Foreskin keratinocyte (primary cell): ENCODE measurements around a stretch of chr3.

- RAMPAGE, total RNA = no peak
Observed at GRCh38 chr3:53191927-53192608, 31.1 kb downstream of the PRKCD start.

DNA sequence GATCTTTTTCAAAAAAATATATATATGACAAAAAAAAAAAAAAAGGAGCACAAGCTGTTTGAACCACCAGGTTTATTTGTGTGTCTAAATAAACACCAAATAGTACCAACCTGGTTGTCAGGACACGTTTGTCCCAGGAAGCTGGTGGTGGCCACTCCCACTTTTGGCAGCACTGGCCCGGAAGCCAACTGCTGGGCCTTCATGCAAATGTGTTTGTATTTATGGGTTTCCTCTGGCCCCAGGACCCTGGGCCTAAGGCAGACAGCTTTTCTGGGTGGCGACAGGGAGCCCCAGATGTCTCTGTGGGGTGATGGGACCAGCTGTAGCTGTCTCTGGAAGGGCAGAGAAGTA is 31.6 kb downstream of the PRKCD start:
- RAMPAGE, total RNA = no peak

DNA sequence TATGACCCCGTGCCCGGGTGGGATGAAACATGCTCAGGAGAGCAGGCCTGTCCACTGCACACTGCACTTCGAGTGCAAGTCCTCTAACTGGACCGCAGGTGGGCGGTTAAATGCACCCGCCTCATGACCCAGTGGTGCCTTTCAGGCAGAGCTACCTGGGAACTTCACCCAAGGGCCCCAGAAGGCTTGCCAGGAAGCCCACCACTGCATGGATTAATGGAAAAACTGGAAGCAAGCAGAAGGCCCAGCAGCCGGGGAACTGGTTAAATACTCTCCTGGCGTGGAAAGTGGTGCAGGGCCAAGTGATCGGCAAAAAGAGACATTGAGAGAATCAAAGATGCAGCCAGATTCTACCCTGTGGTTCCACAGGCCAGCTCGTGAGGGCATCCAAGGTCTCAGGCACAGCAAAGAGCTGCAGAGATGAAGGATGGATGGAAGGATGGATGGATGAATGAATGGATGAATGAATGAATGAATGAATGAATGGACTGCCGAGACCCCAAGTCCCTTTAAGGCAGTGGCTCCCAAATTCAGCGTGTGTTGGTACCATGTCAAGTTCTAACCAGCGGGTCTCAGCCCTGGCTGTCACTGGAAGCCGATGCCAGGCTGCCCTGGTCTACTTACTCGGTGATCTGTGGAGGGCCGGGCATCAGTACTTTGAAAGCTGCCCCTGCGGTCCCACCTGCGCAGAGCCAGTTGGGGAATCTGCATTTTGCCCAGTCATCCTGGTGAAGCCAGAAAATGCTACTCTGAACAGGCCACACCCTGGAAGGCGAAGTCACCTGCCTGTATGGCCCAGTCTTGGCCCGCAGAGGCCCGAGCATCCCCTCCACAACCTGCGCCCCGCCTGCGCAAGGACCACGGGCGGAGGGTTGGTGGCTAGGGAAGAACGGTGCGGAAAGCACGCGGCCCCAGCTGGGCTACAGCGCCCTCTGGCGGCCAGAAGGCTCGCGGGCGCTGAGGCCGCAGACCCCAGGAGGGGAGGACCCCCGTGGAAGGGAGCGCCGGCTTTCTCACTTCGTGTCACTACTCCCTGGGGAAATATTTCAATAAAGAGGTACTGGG is 34.5 kb downstream of the PRKCD start:
- RAMPAGE, total RNA = no peak

DNA sequence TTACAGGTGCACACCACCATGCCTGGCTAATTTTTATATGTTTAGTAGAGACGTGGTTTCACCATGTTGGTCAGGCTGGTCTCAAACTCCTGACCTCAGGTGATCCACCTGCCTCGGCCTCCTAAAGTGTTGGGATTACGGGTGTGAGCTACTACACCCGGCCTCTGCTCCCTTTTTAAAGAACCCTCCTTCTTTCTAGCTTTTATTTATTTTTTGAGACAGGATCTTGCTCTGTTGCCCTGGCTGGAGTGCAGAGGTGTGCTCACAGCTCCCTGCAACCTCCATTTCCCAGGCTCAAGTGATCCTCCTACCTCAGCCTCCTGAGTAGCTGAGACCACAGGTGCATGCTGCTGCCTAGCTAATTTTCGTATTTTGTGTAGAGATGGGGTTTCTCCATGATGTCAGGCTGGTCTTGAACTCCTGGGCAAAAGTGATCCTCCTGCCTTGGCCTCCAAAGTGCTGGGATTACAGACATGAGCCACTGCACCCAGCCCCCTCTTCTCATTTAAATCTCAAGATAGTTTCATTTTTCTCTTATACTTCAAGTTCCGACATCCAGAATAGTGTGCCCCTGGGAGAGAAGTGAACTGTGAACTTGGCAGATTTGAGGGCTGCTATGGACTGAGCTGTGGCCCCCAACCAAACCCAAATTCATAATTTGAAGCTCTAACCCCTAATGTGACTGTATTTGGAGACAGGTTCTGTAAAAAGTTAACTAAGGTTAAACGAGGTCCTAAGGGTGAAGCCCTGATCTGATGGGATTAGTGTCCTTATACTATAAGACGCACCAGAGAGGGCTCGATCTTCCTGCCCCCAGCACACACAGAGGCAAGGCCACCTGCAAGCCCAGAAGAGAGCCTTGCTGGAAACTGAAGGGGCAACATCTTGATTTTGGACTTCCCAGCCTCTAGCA is 34.3 kb downstream of the TKT start:
- RAMPAGE, total RNA = no peak

DNA sequence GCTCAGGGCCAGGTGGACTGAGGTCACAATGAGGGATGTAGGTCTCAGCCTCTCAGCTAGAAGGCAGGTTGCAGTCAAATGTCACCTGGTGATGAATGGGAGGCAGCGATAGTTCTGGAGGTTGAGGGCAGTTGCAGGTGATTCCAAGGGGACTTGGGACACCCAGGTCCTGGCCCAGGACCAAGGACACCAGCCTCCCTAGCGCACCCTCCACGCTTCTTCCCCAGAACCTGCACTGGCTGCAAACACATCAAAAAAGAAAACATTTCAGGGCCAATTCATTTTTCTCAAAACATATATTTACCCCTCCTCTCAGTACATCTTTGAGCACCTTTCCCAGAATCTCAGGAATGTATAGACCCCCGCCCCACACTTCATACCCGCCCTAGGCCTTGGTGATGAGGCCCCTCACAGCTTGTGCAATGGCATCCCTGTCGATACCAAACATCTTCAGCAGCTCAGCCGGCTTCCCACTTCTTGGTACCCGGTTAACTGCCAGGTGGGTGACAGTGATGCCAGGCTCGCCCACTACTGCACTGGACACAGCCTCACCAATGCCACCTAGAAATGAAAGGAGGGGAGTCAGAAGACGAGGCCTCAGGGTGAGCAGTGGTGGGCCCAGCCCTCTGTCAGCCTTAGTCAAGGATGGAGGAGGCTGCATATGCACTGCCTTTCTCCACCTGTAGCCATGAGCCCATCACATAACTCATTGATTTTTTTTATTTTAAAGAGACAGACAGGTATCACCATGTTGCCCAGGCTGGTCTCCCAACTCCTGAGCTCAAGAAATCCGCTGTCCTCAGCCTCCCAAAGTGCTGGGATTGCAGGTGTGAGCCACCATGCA is 30.2 kb downstream of the TKT start:
- RAMPAGE, total RNA = no peak

DNA sequence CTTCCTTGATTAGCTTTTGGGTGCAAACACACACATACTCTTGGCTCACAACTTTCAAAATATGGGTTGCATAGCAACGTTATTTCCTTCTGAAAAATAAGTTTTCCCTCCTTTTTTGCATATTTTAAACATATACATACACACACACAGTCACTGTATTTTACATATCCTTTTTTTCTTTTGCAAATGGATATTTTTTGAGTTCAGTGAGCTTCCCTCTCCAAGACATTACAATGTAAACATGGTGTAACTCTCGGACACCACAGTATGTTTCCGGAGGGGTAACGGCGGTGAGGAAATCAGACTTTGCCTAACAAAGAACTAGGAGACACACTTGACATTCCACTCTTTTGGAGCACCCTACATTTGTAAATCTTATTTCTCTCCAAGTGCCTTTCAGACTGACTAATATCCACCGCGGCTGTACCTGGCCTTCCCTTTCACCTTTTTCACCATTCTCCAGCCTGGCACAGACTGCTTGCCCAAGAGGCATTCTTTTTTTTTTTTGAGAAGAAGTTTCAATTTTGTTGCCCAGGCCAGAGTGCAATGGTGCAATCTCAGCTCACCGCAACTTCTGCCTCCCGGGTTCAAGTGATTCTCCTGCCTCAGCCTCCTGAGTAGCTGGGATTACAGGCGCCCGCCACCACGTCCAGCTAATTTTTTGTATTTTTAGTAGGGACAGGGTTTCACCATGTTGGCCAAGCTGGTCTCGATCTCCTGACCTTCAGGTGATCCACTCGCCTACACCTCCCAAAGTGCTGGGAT is 3.3 kb downstream of the TKT start:
- RAMPAGE, total RNA = no peak

- RAMPAGE, total RNA = no peak
Observed at GRCh38 chr3:53328815-53329613, 18.3 kb downstream of the DCP1A start.

DNA sequence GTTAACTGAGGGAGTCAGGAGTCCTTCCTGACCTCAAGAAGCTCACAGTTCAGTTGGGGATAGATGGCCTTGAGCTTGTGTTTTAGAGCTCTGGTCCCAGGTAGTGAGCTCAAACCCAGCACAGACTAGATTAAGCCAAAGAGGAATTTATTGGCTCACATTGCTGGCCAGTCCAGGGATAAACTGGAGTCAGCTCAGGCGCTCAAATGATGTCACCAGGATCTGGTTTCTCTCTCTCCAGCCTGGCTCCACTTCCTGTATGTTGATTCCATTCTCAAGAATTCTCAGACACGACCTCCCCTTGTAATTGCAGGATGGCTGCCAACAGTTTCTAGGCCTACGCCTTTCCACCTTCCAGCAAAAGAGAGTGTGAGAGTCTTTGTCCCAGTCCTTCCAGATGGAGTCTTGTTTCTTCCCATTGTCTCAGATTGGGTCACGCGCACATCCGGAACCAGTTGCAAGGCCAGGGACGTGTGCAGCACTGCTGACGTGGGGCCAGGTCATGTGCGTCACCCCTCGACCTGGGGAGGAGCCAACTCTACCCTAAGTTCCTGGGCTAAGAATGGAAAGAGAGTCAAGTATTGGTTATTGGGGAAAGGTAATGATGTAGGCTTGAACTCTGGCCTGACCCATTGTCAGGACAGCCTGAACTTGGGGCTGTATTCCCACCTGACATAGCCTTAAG is 31.4 kb downstream of the CACNA1D start:
- RAMPAGE, total RNA = no peak

- RAMPAGE, total RNA = no peak
Observed at GRCh38 chr3:53806357-53807028, 39.7 kb downstream of the CHDH start.

GRCh38 chr3:53816013-53816842 is 30.0 kb downstream of the CHDH start:
- RAMPAGE, total RNA = no peak

DNA sequence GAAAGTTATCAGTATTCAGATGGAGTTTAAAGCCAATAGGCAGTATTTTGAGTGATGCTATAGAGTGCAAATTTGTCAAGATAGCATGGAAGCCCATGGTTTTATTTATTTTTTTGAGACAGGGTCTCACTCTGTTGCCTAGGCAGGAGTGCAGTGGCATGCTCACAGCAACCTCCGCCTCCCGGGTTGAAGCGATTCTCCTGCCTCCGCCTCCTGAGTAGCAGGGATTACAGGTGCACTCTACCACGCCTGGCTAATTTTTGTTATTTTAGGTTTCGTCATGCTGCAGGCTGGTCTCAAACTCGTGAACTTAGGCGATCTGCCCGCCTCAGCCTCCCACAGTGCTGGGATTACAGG is 2.6 kb upstream of the ACTR8 start:
- RAMPAGE, total RNA = no peak

- RAMPAGE, total RNA = no peak
Observed at GRCh38 chr3:54836814-54837490, 90.9 kb downstream of the LRTM1 start.

DNA sequence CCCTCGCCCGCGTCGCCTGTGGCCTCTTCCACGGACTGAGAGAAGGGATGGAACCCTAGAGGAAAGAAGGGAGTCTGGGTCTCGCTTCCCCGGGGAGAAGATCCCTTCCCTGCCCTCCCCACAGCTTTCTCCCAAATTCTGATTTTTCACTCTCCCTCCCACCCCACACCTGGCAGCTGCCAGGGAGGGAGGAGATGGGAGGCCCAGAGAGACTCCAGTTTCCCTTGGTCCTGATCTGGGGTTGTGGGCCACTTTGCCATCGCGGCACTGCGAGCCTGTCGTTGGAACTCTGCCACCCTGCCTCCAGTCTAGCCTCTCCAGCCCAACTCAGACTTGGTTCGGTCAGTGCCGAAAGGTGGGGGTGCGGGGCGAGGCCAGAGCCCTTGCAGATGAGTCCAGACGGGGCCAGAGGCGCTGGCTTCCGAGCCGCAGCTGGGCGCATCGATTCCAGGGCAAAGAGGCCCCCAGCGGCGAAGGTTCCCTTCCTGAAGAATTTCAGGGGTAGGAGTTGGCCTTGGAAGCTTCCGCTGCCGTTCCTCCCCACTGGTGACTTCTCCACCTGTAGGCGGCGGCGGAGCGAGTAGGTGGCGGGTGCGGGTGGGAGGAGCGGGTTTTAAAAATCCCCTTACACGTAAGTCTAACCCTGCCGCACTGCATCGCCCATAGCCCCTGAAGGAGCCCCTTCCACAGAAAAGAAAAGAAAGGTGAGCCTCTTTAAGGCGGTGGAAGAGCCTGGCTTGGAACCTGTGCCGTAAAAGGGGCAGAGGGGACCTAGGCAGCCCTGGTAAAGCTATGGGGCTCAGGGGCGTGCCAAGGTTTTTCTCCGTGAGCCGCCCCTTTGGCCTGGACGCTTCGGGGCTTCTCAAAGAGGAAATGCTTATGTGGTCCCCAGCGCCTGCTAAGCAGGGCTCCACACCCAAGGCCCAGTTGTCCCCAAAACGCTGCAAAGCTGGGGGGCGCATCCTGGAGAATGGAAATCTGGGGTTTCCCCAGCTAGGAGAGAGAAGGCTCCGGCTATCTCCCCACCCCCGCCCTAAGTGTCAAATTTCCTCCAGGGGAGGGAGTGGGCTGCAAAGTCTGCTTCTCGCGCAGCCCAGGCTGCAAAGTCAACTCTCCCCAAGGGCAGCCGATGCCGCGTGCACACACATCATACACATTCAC is 5.0 kb downstream of the WNT5A start:
- RAMPAGE, total RNA = no peak

- RAMPAGE, total RNA = no peak
Observed at GRCh38 chr3:55490120-55490690, 3.1 kb upstream of the WNT5A start.

DNA sequence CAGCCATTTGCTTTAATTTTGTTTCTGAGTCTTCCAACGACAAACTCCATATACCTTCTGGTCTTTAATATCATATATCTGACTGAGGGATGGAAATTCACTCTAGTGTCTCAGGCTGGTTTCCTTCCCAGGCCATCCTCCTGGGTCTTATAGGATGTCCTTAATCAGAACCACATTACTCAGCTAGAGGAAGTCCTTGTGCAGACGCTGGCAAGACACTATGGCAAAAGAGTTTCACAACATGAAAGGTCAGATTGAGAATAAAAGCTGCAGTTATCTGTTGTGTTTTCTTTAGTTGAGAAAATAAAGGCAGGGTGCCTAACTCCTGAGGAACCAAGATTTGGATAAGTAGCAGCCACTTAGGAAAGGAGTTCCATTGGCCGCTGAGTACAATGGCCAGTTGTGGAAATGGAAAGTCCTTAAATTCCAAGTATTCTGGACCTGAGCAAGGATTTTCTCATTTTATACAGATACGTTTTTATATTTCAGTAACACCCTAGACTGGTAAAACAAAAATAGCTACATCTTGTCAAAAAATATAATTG is 128.9 kb upstream of the WNT5A start:
- RAMPAGE, total RNA = no peak

DNA sequence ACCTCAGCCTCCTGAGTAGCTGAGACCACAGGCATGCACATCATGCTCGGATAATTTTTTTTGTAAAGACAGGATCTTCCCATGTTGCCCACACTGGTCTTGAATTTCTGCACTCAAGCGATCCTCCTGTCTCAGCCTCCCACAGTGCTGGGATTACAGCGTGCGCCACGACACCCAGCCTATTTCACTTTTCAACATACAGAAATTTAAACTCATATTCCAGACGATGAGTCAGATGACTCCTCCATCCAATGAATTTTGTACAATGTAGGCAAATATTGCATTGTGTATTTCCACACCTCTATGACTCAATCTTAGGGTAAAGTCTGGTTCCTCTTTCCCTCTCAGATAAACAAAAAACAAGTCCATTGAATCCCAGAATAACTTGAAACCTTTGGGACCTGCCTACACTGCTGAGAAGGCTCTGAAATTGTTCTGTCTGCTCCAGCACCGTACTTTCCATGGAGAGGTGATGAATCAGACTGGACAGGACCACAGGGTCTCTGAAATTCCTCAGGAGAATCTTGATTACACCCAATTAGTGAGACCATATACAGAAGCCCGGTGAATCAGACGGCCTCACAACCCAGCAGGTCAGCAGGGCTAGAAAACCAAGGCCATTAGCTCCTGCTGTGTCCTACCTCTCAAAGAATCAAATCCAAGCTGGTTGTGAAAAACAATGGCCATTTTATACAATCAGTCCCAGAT is 112.7 kb downstream of the ERC2 start:
- RAMPAGE, total RNA = no peak

DNA sequence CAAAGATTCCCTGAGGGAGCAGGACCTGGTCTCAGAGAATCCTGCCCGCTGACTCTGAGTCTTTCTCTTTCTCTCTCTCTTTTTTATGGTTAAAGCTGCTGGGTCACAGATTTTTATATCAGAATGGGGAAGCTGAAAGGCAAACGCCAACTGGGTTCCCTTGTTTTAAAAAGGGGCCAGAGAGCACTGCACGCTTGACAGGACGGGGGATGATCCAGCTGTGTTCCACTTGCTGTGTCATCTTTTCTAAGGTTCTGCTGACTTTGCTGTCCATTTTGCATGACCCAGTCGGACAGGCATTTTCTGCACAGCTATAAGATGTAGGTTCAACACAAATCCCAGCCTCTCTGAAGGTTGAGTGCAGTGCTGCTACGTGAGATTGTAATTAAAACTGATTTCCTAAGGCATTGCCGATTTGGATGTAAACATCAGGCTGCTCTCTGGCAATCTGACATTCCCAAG is 25.8 kb downstream of the ARHGEF3 start:
- RAMPAGE, total RNA = no peak

- RAMPAGE, total RNA = no peak
Observed at GRCh38 chr3:56825540-56826138, 23.9 kb upstream of the ARHGEF3 start.

- RAMPAGE, total RNA = no peak
Observed at GRCh38 chr3:56839664-56840100, 37.9 kb upstream of the ARHGEF3 start.

GRCh38 chr3:57079148-57079628 is 18.7 kb downstream of the SPATA12 start:
- RAMPAGE, total RNA = no peak